NALM6 (cell line): ENCODE data around the genes LRCH1, SUCLA2, MLNR, CDADC1, PHF11 and RCBTB1.

DNA sequence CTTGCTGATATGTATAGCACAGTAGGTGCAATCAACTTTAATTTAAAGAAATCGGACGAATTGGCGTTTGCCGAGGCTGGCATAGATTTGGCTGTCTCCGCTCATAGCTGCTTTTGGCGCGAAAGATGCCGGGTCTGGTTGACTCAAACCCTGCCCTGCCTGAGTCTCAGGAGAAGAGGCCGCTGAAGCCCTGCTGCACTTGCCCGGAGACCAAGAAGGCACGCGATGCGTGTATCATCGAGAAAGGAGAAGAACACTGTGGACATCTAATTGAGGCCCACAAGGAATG is 62.2 kb upstream of the LRCH1 start:
- PRO-cap, result no peak

DNA sequence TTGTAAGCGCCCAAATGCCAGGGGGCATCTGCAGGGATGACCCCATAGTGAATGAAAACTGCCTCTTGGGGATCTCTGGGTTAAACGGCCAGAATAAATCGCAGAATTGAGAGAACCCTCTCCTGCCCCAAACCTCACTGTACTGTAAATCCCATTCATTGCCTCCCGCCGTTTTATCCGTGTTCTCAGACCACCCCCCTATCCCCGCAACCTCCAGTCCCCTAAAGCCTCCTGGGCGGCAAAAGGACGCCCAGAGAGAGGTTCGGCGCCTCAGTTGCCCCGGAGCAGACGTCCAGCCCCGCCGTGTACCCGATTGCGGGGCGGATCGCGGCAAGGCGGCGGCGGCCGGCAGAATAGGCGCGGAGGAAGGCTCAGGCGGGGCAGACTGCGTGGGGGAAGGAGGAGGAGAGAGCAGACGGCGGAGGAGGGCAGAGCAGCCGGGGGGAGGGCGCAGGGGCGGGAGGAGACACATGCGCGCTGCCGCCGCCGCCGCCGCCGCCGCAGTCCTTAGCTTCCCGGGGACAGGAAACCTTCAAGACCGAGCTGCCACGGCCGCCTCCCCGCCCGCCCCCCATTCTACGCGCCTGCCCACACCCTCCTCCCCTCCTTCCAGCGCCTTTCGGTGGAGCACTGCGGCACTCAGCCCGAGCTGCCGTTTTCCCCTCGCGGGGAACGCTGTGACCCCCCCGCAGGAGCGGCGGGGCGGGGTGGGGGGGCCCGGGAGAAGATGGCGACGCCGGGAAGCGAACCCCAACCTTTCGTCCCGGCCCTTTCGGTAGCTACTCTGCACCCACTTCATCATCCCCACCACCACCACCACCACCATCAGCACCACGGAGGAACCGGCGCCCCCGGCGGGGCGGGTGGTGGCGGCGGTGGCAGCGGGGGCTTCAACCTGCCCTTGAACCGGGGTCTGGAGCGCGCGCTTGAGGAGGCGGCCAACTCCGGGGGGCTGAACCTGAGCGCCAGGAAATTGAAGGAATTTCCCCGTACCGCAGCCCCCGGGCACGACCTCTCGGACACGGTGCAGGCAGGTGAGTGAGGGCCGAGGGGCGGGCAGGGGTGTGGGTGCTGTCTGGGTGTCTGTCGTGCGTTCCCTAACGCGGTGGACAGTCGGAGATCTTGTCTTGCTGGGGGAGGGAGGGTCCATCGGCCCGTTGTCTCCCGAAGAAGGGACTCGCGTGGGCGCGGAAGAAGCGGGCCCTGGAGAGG is at the start of gene LRCH1:
TSS of gene LRCH1 (plus strand) at position 501 of the 1,212 bp plus-strand sequence.
- PRO-cap, result bidirectional peak, plus-strand start at position 510 of the sequence, minus-strand start at position 389 of the sequence

- PRO-cap, result no peak
These were observed 88.6 kb downstream of the LRCH1 start for GRCh38 chr13:46641476-46642161.

DNA sequence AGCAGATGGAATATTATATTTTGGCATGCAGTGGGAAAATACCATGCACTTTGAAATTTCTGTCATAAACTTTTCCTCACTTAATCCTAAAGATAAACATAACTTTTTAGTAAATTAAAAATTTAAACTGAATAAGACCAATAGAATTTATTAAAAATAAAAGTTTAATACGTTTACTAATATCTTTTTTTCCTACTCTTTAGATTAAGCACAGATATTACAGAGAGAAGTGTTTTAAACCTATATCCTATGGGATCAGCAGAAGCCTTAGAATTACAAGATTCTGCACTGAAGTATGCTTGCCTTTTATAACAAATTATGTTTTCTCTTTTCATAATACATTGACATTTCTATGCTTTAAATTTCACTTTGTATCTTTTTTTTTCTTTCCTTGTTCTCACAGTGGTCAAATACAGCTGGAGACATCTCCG is 92.1 kb downstream of the ESD start:
- PRO-cap, result no peak

GRCh38 chr13:46726787-46727153 is 70.2 kb downstream of the ESD start:
- PRO-cap, result no peak

- PRO-cap, result bidirectional peak, plus-strand start at chr13:48001405, minus-strand start at chr13:48001278
These were observed at the start of gene SUCLA2 for GRCh38 chr13:48001156-48001949. SUCLA2 (minus strand) TSS chr13:48001273.

GRCh38 chr13:48057066-48057366 is 19.5 kb downstream of the NUDT15 start:
- PRO-cap, result no peak

GRCh38 chr13:48258656-48259200 is 25.7 kb downstream of the ITM2B start:
- PRO-cap, result no peak

DNA sequence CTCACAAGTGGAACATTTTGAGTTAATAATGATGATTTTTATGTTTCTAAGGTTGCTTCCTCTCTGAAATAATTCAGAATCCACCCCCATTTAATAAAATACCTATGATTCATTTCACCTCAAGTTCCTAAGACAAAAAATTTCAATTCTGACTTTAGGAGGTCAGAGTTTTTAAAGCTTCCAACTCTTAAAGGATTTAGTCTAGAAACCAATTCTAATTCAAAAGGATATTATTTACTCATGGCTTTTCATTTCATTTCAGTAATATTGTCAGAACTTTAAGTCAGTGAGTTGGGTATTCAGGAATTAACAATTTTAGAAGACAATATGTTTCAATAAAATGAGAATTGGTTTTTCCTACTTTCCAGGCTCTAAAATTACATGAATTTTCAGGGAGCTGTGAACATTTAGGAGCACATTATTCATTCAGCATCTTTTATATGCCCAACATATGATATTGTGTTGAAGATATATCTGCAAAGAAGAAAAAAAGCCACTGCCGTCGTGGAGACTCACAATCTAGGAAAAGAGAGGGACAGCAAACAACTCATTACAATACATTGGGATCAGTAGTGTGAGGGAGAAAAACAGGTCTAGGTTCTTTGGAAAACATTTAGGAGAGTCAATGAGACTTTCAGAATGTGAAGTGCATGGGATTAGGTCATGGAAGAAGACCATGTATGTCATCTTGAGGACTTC is 29.3 kb downstream of the ITM2B start:
- PRO-cap, result no peak

- PRO-cap, result no peak
These were observed 129.5 kb downstream of the CYSLTR2 start for GRCh38 chr13:48783021-48783890.

GRCh38 chr13:49219794-49220982 is at the start of gene MLNR:
MLNR (plus strand) TSS chr13:49220338.
- PRO-cap, result no peak

GRCh38 chr13:49247206-49248379 is at the start of gene CDADC1:
CDADC1 (plus strand) TSS chr13:49247925.
- PRO-cap, result bidirectional peak, plus-strand start at chr13:49247941, minus-strand start at chr13:49247864; bidirectional peak, plus-strand start at chr13:49248337, minus-strand start at chr13:49248205

DNA sequence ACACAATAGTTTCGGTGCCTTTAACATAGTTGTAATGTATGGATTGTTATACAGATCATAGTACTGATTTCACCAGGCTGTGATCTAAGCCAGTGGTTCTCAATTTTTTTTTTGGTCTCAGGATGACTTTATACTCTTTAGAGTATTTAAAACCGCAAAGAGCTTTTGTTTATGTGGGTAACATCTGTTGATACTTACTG is 10.6 kb downstream of the SETDB2 start:
- PRO-cap, result no peak

- PRO-cap, result no peak
These were observed 22.2 kb downstream of the SETDB2 start for GRCh38 chr13:49465987-49467002.

DNA sequence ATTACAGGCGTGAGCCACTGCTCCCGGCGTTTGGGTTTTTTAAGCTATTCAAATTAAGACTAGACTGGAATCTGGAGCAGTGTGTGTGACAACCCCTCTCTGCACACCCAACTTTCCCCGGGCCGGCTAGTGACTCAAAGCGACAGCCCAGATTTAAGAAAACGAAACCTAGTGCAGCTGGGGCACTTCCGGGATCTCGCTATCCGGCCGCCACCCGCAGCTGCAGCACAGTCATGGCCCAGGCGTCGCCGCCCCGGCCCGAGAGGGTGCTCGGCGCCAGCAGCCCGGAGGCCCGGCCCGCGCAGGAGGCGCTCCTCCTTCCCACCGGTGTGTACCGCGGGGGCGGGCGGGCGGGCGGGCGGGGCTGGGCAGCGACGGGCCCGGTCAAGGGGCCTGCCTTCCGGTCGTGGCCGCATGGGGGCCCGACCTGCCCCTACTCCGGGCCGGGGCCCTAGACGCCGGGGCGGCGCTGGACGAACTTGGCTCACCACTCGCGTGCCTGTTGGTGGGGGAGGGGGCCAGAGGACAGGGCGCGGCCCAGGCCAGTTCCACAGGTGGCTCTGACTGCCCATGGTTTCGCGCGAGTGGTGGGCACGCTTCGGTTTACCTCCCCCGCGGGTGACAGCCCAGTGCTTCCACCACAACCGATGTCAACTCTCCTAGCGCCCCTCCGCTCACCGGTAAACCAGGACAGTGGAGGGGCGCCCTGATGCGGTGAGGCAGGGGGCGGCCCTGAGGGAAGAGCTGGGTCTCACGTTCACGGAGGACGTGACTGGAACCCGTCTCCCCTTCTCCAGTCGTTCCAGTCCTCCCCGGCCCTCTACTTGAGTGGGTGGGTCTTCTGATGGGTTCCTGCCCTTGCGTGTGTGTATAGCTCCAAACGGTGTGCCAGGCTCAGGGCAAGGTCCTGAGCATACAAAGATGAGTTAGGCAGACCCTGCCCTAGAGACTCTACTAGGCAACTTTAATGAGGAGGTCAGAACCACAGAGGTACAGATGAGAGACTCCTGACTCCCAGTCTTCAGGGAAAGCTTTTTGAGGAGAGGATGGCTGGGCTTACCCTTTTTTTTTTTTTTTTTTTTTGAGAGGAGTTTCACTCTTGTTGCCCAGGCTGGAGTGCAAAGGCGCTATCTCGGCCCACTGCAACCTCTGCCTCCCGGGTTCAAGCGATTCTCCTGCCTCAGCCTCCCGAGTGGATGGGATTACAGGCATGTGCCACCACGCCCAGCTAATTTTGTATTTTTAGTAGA is at the start of gene PHF11:
TSS of gene PHF11 (plus strand) at position 185 of the 1,250 bp plus-strand sequence.
- PRO-cap, result bidirectional peak, plus-strand start at position 202 of the sequence, minus-strand start at position 136 of the sequence; unidirectional peak, minus-strand start at position 658 of the sequence

GRCh38 chr13:49585350-49586573 is at the start of gene RCBTB1:
RCBTB1 (minus strand) TSS chr13:49585558.
- PRO-cap, result bidirectional peak, plus-strand start at chr13:49585658, minus-strand start at chr13:49585504; bidirectional peak, plus-strand start at chr13:49585948, minus-strand start at chr13:49585878

DNA sequence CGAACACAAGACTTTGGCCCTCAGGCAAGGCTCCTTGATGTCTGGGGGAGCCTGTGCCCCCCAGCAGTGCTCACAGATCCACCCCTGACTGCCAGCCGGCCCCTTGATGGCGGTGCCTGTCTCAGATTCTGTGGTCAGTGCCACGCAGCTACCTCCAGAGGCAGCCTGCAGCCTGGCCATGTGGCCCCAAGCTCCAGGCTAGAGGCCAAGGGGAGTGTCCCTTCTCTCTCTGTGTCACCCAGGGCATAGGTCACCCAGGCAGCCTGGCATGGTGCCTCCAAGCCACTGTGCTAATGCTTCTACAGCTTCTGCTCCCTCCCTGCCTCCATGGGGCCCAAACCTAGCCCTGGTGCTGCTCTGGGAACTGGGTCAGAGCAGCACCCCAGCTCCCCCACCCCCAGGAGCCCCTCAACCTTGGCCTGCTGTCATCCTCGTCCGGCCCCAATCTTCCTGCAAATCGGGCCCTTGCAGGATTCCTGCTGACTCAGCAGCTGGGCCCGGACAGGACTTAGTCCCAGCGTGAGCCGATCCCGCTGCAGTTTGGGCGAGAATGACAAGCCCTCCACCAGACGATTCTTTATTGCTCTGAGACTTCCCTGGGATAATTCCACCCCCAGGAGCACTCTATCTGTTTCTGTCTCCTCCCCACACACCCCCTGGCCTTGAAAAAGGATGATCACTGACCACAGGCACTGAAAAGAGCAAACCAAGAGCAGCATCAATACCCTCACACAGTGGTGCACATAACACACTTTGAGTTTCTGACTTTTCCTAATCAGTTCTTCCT is 2.7 kb upstream of the ARL11 start:
- PRO-cap, result no peak

DNA sequence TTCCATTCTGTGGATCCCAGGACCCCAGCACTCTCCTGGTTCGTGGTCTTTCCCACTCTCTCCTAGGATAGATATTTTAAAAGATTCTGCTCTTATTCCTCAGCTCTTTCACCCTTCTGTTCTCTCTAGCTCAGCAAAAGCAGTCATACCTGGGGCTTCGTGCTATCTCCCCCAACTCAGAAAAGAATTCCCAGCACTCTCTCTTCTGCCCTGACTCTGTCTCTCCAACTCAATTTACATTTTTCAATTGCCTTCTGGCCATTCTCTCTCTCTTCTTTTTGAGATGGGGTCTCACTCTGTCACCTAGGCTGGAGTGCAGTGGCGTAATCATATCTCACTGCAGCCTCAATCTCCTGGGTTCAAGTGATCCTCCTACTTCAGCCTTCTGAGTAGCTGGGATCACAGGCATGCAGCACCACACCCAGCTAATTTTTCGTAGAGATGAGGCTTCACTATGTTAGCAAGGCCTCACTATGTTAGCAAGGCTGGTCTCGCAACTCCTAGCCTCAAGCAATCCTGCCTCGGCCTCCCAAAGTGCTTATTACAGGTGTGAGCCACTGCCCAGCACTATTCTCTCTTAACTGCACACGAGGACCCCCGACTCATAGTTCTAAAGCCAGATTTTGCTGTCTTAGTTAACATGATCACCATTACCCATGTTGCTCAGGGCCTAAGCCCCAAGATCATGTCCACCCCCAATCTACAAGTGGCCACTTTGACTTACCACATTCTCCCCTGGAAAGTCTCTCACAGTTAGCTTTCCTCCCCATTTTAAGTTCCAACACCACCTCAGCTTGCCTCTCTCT is 4.5 kb downstream of the EBPL start:
- PRO-cap, result no peak

DNA sequence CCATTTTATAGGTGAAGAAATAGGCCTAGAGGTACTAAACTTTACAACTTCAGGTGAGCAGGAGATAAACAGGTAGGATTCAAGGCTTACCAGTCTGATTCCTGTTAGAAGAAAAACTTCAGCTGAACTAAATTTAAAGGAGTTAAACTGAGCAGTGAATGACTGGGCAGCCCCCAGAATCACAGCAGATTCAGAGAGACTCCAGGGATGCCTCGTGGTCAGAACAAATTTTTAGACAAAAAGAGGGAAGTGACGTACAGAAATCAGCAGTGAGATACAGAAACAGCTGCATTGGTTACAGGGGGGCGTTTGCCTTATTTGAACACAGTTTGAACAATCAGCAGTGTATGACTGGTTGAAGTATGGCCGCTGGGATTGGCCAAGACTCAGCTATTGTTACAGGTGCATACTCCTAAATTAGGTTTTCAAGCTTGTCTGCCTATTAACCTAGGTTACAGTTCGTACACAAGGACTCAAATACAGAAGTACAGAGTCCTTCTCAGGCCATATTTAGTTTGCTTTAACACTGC is 2.1 kb upstream of the SPRYD7 start:
- PRO-cap, result bidirectional peak, plus-strand start at position 455 of the sequence, minus-strand start at position 242 of the sequence

GRCh38 chr13:50015606-50016529 is 624 bp downstream of the KCNRG start:
- PRO-cap, result no peak